Hematopoietic multipotent progenitor cell (in vitro differentiated cells): ENCODE results near the genes RPS6KB2, TBX10 and ALDH3B2.

DNA sequence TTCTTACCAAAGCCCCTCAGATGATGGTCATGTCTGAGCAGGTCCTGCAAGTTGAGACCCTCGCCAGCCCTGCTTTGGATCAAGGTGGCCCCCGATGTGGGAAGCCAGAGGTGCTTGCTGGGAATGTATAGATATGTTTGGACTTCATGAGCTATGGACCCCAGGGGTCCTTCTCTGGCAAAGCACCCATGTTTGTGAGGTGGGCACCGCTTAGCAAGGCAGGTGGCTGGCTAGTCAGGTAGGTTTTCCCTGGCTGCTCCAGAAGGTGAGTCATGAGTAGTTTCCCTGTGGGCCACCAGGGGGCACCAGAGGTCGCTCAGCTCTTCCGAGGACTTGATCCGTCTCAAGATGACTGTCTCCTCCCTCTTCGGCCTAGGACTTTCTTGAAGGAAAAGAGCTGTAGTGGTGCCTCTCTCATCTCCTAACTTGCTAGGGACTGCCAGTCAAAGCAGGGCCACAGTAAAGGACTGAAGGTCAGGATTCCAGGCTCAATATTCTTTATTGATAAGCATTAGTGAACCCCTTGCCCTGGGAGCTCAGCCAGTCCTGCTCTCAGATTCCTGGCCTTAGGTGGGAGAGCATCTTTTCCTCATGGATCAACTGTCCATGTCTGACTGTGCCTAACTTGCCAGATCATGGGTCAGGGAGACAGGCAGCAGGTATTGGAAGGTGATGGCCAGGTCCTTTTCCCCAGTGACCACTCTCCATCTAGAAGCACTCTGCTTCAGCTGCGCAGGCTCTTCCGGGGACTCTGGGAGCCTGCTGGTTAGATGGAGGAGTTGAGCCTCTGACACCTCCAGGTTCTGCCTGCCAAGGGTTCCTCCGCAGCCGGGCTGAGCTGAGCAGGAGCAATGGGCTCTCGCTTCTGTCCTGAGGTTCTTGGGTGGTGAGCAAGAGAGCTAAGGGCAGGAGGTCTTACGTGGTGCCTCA lies 2.0 kb downstream of the POLD4 start:
- CAGE, long polyA plus RNA: no peak

GRCh38 chr11:67354204-67355096 lies 1.1 kb upstream of the POLD4 start:
- CAGE, long polyA plus RNA: no peak

DNA sequence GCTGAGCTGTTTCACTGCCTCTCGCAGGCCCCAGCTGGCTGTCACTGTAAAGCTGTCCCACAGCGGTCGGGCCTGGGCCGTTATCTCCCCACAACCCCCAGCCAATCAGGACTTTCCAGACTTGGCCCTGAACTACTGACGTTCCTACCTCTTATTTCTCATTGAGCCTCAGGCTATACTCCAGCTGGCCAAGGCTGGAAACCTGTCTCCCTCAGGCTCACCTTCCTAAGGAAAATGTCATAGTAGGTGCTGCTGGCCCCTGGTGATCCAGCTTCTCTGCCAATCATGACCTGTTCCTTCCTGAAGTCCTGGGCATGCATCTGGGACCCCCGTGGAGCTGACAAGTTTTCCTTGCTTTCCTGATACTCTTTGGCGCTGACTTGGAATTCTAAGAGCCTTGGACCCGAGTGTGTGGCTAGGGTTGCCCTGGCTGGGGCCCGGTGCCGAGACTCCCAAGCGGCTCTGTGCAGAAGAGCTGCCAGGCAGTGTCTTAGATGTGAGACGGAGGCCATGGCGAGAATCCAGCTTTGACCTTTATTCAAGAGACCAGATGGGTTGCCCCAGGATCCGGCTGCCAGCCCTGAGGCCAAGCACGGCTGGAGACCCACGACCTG lies 3.9 kb downstream of the PPP1CA start:
- CAGE, long polyA plus RNA: no peak

GRCh38 chr11:67406769-67407054 lies 2.8 kb downstream of the TBC1D10C start:
- CAGE, long polyA plus RNA: no peak

DNA sequence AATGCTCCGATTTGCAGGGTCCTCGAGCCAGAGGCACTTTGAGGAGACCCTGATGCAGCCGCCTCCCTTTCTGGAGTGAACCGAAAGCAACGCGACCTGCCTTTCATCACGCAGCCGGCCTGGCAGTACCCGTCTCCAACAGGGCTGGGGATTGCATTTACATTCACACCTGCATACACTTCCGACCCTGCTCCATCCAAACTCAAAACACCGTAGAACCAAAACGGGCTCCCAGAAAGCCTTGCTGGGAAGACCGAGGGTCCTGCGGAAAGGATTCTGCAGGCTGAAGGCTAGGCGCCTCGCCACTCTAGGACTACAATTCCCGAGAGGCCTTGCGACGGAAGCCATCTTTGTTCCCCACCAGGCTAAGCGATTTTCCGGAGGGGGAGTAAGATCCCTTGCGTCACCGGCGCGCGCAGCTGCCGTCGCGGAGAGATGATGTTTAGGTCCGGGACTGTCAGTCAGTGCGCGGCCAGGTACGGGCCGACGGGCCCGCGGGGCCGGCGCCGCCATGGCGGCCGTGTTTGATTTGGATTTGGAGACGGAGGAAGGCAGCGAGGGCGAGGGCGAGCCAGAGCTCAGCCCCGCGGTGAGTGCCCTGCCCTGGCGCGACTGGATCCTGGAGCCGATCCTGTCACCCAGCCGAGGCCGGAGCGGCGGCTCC lies at the start of gene RPS6KB2:
Gene RPS6KB2 (plus strand): TSS at position 460 of the 664 bp plus-strand sequence.
- CAGE, long polyA plus RNA: start-site peak on the plus strand centred at position 460 of the sequence, 60 bp wide, 449 reads

DNA sequence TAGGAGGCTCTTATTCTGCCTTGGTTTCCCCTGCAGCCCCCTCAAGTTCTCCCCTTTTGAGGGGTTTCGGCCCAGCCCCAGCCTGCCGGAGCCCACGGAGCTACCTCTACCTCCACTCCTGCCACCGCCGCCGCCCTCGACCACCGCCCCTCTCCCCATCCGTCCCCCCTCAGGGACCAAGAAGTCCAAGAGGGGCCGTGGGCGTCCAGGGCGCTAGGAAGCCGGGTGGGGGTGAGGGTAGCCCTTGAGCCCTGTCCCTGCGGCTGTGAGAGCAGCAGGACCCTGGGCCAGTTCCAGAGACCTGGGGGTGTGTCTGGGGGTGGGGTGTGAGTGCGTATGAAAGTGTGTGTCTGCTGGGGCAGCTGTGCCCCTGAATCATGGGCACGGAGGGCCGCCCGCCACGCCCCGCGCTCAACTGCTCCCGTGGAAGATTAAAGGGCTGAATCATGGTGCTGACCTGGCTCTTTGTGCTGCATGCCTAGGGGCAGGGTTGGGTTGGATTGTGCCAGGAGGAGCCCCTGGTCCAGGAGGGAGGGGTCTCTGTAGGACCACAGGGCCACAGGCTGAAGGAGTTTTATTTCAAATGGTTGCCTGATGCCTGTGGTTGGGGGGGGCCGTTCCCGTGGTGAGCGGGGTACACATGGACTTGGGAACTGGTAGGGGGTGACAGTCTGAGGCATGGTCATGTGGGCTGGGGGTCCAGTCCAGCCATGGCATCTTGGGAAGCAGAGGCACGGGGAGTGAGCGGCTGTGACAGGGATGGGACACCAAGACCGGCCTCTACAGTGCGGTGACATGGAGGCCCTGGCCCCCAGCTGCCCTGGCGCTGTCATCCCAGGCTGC lies 2.3 kb downstream of the PTPRCAP start:
- CAGE, long polyA plus RNA: start-site peak on the plus strand centred at position 195 of the sequence, 51 bp wide, 118 reads

- CAGE, long polyA plus RNA: no peak
Measured at GRCh38 chr11:67581310-67581987, 2.2 kb upstream of the GSTP1 start.

GRCh38 chr11:67583947-67584598 lies 461 bp downstream of the GSTP1 start:
- CAGE, long polyA plus RNA: start-site peak on the plus strand at chr11:67584499-67584559, 265 reads

DNA sequence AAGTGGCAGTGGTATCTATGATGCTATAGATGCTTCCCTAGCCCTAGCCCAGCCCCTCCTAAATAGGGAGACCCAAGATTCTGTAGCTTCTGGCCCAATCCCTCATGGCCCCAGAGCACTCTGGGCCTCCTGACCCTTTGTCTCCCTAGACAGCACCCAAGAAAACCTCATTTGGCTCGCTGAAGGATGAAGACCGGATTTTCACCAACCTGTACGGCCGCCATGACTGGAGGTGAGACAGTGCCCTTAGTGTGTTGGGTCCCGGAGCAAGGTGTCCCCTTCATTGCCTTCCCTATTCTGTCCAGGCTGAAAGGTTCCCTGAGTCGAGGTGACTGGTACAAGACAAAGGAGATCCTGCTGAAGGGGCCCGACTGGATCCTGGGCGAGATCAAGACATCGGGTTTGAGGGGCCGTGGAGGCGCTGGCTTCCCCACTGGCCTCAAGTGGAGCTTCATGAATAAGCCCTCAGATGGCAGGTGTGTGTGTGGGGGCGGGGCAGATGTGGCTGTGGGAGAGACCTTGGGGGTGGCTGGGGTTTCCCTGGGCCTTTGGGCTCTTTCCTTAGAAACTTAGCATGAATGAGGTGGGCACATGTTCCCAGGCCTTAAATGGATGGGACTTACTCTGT lies 1.6 kb downstream of the NDUFV1 start:
- CAGE, long polyA plus RNA: no peak

DNA sequence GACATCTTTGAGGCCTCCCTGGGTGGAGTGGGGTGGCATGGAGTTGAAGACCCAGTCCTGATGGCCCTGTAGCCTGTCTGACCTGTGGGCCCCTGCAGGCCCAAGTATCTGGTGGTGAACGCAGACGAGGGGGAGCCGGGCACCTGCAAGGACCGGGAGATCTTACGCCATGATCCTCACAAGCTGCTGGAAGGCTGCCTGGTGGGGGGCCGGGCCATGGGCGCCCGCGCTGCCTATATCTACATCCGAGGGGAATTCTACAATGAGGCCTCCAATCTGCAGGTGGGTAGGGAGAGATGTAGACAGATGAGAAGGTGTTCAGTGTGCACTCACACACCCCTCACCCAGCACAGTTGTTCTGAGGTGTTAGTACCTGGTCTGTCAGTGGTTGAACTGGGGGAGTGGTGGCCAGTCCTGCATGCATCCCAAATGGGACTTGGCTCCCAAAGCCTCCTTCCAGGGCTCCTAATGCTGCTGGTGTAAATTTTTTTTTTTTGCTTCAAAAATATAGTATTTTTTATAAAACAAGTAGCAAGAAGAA lies 2.7 kb downstream of the NDUFV1 start:
- CAGE, long polyA plus RNA: no peak

- CAGE, long polyA plus RNA: no peak
Measured at GRCh38 chr11:67639639-67640075, at the start of gene TBX10. TSS of gene TBX10 (minus strand) at chr11:67639763.

DNA sequence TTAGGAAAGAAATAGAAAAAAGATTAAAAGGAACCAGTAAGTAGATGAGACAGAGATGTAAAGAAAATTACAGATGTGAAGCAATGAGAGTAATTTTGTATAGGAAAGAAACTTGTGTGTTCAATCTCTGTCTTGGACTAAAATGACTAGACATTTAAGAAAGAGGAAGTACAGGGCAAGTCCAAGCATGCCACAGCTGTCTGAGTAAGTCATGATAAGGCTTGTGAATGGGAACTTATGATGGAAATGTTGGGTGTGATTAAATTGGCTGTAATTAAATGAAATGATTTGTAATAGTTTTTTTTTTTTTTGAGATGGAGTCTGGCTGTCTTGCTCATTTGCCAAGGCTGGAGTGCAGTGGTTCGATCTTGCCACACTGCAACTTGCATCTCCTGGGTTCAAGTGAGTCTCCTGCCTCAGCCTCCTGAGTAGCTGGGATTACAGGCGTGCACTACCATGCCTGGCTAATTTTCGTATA lies 5.8 kb upstream of the ACY3 start:
- CAGE, long polyA plus RNA: no peak

DNA sequence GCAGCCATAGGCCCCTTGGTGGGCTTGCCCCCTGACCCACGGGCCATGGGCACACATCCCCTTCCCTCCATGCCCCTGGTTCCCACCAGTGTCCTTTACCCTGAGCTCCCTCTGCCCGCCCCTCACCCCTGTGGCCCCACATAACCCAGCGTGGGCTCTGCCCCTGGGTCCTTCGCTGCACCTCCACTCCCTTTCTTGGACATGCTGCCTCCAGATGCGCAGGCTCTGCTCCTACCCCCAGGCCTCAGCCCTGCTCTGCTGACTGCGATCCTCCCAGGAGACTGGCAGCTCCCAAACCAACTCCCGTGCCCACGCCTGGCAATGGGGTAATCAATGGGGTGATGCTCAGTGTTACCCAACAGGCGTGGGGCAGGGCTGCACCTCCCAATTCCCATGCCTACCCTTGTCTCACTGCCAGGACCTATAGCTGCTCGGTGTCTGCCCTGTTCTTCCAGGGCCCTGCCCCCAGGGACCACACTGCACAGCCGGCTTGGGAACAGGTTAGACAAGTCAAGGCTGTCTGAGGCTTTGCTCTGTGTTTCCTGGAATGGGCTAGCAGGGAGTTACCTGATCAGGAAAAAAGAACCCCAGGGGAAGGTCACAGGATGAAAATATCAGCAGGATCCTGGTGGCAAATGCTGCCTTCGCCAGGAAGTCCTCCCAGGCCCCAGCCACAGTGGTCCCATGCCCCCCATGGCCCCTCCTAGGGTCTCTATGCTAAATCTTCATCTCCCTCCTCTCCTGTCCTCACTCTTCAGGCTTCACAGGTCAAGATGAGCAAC lies at the start of gene ALDH3B2:
Gene ALDH3B2 (minus strand): TSS at position 332 of the 782 bp plus-strand sequence.
- CAGE, long polyA plus RNA: no peak

- CAGE, long polyA plus RNA: no peak
Measured at GRCh38 chr11:67695443-67696170, 21.2 kb upstream of the ALDH3B2 start.

DNA sequence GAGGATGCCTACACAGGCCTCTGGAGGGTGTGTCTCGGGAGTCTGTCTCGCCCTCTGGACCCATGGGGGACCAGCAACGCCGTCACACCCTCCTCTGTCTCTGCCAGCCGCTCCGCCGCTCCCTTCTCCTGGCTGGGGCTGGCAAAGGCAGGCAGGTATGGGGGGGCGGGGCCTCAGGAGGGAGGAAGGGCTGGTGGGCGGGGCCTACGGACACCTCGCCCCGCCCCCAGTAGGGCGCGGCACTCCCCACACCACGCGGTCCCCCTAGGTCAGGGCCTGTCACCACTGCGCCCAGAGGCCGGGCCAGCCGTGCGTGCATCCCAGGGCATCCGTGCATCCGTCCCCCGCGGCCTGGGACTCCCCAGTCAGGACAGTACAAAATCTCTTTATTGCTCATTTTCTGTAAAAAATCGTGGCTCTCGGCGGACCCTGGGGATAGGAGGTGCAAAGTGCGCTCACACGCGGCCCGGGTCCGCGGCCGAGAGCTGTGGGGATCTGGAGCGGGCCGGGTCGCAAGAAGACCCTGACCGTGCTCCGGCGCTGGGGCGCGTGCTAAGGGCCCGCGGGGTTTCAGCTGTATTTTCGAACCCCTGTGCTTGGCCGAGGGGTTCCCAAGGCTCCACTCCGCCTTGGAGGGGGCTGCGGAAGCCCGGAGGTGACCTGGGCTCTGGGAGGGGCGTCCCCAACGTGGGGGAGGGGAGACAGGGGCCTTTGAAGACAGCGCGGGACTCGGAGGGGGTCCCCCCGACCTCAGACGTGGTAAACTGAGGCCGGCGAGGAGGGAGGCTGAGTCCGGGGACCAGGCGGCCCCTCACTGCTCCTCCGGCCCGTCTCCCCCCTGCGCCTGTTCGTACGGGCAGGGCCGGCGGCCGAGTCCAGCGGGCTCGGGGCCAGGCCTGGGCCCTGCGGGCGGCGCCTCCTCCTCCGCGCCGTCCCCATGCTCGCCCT lies 12.9 kb downstream of the UNC93B1 start:
- CAGE, long polyA plus RNA: no peak

DNA sequence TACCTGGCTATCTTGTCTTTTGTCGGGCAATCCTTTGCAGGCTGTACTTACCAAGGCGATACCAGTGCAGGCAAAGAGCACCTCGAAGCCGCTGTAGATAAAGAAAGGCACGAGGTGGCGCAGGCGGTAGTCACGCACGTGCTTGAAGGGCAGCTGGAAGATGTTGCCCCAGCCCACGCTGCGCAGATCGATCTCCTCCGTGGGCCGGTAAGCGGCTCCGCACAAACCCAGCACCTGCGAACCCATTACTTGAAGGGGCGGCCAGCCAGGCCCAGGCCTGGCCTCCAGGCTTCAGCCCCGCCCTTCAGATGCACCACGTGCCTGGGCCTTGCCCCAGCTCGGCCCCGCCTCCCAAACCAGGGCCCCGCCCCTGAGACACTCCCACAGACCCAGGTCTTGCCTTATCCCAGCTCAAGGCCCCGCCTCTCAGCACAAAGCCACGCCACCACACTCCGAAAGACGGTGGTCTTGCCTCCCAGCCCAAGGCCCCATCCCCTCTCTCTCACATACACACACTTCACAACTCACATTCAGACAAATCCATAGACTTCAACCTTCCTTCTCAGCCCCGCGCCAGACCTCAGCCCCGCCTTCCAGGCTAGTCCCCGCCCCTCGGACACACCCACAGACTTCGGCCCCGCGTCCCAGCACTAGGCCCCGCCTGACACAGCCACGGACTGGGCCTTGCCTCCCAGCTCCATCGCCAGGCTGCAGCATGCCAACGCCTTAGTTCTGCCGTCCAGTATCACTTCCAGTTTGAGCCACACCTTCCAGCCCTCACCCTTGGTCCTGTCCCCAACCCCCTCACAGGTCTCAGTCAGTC lies 7.1 kb downstream of the UNC93B1 start:
- CAGE, long polyA plus RNA: no peak

GRCh38 chr11:68008389-68009460 lies 1.4 kb upstream of the ALDH3B1 start:
- CAGE, long polyA plus RNA: no peak

- CAGE, long polyA plus RNA: no peak
Measured at GRCh38 chr11:68021211-68022033, 9.1 kb upstream of the NDUFS8 start.

- CAGE, long polyA plus RNA: no peak
Measured at GRCh38 chr11:68039673-68040102, 863 bp downstream of the TCIRG1 start.

- CAGE, long polyA plus RNA: no peak
Measured at GRCh38 chr11:68099296-68100011, 21.7 kb downstream of the CHKA start.